ENCODE measurements around a stretch of chr18.

DNA sequence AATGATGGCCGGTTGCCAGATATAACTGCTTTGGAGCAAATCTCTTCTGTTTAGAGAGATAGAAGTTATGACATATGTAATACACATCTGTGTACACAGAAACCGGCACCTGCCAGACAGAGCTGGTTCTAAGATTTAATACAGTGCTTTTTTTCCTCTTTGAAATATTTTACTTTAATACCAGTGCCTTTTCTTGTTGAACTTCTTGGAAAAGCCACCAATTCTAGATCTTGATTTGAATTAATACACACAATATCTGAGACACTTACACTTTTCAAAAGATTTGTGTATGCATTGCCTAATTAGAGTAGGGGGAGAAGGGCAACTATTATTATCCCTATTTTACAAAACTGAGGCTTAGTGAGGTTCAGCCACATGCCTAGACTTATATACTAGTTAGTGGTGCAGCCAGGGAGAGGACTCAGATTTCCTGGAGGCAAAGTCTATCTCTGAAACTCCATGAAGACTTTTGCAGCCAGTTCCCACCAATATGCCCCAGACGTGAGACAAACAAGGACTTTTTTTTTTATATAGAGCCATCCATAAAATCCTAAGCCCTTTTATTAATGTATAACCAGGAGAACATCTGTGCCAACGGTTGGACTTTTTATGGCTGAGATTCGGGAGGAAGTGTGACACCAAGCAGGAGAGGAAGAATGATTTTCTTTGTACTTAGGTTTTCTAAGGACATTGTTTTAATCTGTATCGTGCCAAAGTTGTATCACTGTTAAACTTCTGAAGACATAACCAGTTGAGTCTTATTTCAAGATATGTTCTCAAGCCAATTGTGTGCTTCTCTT is 29.8 kb downstream of the LIPG start:
- PRO-cap: bidirectional peak, plus-strand start at position 617 of the sequence, minus-strand start at position 387 of the sequence

DNA sequence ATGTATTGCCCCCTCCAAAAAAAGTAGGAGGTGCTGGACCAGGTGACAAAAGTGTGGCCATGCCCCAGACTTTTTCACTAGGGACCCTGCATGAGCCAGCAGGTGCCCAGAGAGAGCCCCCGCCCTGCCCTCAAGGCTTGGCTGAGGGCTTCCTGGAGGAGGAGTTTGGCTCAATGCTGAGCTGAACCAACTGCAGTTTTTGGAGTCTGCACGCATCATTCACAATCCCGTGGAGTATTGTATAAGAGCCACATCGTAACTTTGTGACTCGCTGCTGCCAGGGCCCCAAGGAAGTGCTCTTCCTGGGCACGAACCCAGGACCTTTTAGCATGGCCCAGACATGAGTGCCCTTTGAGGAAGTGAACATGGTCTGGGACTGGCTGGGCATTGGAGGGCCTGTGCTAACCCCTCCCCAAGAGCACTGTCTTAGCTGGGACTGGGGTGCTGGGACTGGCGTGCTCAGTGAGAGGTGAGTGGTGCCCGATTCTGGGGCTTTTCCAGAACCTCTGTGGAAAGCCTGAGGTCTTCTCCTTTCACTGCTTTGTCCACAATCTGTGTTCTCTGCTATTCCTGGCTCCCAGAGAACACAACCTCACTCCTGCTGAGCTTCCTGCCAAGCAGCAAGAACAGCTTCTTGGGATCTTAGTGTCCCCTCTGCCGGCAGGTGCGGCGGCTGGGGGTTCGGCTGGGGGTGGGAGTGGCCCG is 88.6 kb downstream of the LIPG start:
- PRO-cap: no peak

GRCh38 chr18:49651063-49651472 is 89.2 kb downstream of the LIPG start:
- PRO-cap: no peak

GRCh38 chr18:49944730-49945683 is 131.7 kb upstream of the ACAA2 start:
- PRO-cap: no peak

- PRO-cap: no peak
Measured at GRCh38 chr18:50076189-50077016, 118.5 kb downstream of the MYO5B start.

DNA sequence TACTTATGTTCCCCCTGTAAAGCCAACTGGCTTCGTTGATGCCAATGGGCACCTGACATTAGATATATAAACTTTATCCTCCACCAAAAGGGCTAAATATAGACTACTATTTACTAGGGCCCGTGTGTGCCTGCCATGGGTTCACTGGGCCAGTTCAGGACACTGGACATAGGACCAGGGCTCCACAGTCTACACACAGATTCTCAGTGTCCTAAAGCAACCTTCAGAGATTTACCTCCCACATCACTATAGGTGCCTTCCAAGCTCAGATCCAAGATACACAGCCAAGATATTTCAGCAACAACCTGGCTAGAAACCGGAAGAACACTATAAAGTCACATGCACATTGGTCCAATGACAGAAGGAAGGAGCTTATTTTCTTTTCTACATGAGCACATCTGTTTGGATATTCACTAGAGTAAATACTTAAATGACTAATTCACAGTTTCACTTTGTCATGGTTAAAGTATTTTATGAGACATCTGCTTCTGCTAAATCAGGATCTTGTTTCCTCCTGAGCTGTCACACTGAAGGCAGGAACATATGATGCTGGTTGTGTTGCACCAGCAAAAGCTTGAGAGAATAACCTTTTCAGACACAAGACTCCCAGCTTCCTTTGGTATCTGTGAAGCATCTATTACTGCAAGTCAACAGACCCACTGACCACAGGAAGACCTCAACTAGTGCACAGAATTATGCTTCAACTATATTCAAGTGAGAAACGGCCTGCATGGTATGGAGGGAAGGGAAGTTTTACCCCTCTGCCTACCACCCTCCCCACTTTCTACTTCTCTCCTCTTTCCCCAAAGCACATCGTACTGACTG is 95.0 kb downstream of the MYO5B start:
- PRO-cap: bidirectional peak, plus-strand start at position 522 of the sequence, minus-strand start at position 273 of the sequence

DNA sequence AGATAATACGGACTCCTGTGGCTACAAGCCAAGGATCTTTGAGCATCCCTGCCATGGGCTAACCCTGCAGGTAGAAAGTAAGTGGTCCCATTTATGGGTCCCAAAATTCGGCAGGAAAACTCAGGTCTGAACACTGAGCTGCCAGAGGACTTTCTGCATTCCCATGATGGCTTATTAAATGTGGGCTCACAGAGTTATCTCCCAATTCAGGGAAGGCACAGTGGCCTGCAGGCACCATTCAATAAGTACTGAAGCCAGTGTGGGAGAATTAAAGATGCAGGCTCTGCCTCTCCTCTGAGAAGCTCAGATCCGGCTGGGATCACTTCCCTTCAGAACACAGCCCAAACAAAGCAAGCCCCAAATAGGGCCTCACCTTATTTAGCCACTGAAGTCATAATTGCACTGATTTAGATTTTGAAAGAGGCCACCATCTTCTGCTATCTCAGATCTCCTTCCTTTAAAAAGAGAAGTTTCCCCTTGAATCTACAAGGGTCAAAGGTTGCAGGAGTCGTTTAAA is 94.3 kb downstream of the MAPK4 start:
- PRO-cap: no peak

DNA sequence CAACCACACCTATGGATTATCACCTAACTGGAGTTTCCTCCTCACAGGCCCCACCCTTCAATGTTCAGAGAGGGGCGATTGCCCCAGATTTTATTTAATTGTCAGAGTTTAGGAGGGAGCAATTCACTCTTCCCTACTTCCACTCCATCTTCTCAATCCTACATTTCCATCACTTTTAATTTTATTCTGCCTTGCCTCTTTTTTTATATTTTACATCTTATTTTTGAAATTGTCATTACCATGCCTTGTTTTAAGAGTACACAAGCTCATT is 937 bp upstream of the ME2 start:
- PRO-cap: bidirectional peak, plus-strand start at position 97 of the sequence, minus-strand start outside the sequence

GRCh38 chr18:51028175-51028816 is 1.7 kb upstream of the SMAD4 start:
- PRO-cap: unidirectional peak, plus-strand start at chr18:51028410

- PRO-cap: no peak
Measured at GRCh38 chr18:51082461-51082812, 52.4 kb downstream of the SMAD4 start.

DNA sequence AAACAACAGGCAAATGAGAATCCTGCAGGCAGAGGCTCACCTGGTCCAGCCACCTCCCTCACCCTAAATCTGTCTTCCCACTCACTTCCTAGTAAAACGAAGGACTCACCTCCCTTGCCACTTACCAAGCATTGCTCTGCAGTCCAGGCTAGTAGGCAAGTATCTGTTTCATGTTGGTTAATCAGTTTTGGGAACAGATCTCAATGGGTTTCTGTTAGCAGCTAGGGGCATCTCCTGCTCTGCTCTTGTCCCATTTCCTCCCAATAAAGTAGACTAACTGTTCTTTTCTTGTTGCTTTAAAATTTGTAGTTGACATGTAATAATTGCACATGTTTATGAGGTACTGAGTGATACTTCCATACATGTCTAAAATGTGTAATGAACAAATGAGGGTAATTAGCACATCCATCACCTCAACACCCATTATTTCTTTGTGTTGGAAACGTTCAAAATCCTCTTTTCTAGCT is 65.6 kb downstream of the MEX3C start:
- PRO-cap: no peak

DNA sequence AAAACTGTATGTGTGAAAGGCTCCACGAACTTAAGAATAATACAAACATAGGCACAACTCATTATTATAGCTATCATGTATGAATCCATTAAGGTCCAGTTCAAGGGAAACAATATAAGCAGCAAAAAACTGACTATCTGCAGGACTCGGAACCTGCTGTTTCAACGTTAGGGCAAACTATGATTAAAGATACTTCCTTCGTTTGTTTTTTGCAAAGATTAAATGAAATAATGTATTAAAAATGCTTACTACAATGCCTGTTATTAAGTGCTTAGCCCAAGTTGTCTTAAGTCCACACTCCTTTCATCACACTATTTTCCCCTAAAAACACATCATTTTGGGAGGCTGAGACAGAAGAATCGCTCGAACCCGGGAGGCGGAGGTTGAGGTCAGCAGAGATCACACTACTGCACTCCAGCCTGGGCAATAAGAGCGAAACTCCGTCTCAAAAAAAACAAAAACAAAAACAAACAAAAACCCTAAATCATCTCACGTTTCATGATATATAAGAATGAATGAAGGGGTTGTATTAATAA is 10.2 kb downstream of the MEX3C start:
- PRO-cap: no peak

- PRO-cap: no peak
Measured at GRCh38 chr18:51569225-51569642, 371.8 kb upstream of the MEX3C start.

- PRO-cap: no peak
Measured at GRCh38 chr18:52341805-52342378, 1.9 kb downstream of the DCC start.

GRCh38 chr18:54164475-54164851 is 60.0 kb downstream of the MBD2 start:
- PRO-cap: no peak

DNA sequence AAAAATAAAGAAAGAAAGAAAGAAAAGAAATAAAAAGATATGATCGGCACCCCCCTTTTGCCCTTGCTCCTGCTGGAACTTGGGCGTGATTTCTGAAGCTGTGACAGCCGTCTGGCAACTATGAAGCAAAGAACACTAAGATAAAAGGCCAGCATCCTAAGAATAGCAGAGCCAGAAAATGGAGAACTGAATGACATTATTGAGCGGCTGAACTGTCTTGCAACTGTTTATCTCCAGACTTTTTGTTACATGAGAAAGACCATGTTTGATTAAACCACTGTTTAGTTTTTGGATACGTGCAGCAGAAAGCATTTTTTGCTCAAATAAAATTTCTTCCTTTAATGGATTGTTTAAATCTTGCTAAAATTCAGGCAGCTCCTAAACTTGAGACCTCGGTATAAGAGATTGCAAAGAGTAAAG is 8.1 kb upstream of the MBD2 start:
- PRO-cap: no peak

- PRO-cap: no peak
Measured at GRCh38 chr18:54252010-54252421, 17.3 kb upstream of the POLI start.

- PRO-cap: no peak
Measured at GRCh38 chr18:54531283-54532056, 59.6 kb upstream of the DYNAP start.

GRCh38 chr18:54948443-54949019 is 10.7 kb downstream of the CCDC68 start:
- PRO-cap: unidirectional peak, minus-strand start at chr18:54948511

DNA sequence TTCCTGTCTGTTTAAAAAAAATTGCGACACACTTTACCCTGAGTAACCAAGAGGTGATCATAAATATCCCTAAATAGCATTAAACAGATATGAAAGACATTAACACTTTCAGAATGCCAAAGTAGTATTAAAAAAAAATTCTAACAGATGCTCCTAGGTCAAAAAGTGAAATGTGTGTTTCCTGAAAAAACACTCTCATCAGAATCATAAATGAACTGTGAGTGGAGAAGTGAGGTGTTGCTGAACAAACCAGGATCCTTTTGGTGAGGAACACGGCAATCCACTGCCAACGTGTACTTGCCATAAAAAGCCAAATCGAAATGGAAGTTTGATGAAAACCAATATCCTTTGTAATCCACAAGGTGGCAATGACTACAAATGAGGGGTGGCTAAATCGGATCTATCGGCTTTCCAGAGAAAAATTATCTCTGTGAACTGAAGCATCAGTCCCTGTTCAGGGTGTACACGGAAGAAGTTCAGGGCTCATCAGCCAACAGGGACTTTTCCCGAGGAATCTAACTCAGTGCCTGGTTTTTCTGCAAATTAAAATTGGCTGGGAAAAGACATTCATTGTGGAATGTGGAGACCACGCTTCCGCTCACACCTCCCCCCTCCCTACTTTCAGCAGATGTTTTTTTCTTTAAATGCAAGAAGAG is 248.8 kb downstream of the TCF4 start:
- PRO-cap: no peak

Measured in mucosa of descending colon (tissue), 1 donor.